Metastatic Breast Carcinoma in the Ovary (tissue), 3 donors: ENCODE data around the gene TTC3.

- PRO-cap, 3 experiments, result no peak in any of the 3 experiments
These were observed 54.6 kb downstream of the SIM2 start for GRCh38 chr21:36753430-36754072.

DNA sequence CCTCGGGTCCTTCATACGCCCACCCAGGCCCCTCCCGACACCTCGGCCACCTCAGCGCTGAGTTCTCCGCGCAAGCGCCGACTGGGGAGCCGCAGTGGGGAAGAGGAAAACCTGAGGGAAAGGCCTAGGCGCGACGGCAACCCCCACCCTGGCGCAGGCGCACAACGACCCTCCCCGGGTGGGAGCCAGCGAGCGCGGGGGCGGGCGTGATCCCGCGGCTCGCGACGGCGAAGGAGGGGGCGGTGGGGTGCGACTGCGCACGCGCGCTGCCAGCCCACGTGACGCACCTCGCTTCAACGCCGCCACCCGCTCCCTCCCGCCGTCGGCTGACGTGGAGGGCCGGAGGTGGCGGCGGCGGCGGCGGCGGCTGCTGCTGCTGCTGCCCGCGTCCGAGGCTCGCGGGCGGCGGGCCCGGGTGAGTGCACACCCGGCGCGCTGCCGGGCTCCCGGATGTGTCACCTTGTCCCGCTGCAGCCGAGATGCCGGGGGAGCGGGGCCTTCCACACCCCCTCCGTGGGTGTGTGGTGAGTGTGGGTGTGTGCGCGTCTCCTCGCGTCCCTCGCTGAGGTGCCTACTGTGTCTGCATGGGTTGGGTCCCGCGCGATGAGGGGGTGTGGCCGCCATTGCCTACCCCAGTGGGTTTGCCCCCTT lies at the start of gene TTC3:
TTC3 (plus strand) TSS at position 305 of the 651 bp plus-strand sequence.
- PRO-cap, 3 experiments, result peak in 3 of 3 experiments; most common plus-strand start position 322 of the sequence (in 3); most common minus-strand start position 150 of the sequence (in 2)

- PRO-cap, 3 experiments, result no peak in any of the 3 experiments
These were observed 33.8 kb downstream of the TTC3 start for GRCh38 chr21:37106483-37107539.

DNA sequence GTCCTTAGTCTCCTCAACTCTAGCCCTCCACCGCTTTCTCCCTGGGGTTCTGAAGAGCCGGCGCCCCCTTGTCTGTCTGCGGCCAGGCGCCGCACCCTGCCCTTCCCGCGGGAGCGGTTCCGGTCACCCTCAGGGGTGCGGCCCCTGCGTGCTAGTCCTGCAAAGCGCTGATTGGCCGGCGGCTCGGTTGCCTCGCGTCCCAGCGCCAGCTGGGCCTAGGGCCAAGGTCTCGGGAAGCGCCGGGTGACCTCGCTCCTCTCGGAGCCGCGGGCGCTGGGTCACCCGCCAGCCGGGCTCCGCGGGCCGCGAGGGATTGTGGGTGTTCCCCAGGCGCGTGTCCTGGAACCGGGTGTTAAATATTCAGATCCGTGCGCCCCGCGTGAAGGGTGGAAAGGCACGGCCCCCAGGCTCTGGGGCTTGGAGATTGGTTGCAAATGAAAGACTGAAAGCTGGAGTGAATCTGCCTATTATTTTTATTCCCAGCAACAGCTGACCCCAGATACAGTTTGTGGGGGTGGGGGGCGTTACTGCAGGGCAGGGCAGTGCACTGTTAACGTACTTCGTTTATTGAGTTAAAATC lies 767 bp upstream of the VPS26C start:
- PRO-cap, 3 experiments, result peak in 3 of 3 experiments; most common plus-strand start position 218 of the sequence (in 3); most common minus-strand start position 159 of the sequence (in 3)

- PRO-cap, 3 experiments, result no peak in any of the 3 experiments
These were observed 1.8 kb upstream of the DYRK1A start for GRCh38 chr21:37364679-37365191.

GRCh38 chr21:37365260-37366308 lies 989 bp upstream of the DYRK1A start:
- PRO-cap, 3 experiments, result peak in 3 of 3 experiments; most common plus-strand start chr21:37365746 (in 3); most common minus-strand start chr21:37366027 (in 3)

DNA sequence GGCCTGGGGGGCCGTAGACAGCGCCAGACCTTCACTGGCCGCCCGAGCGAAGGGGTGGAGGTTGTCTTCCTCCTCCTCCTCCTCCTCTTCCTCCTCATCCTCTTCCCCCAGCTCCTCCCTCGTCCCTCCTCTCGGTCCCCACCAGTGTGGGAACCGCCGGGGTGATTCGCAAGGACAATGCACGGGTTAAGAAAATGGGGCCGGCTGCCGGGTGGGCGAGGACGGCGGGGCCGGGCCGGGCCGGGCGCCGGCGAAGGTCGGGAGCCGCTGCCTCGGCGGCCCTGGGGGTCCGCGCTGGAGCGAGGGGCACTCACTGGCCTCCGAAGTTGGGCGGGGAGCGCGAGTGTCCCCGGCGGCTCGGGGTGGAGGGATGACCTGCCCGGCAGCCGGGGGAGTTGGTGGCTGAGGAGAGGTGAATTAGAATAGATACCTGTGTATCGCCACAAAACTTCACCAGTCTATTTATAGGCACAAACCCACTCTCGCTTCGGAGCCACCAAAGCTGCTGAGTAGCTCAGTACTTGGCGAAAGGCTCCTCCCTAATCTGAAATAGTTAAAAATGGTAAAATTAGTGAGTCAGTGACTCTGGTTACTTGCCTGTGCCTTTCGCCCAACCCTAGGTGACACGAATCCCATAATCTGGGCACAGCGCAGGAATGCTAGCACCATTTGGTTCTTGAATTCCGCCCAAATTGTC lies 1.5 kb downstream of the DYRK1A start:
- PRO-cap, 3 experiments, result peak in 3 of 3 experiments; most common plus-strand start position 129 of the sequence (in 2); most common minus-strand start position 36 of the sequence (in 3)

DNA sequence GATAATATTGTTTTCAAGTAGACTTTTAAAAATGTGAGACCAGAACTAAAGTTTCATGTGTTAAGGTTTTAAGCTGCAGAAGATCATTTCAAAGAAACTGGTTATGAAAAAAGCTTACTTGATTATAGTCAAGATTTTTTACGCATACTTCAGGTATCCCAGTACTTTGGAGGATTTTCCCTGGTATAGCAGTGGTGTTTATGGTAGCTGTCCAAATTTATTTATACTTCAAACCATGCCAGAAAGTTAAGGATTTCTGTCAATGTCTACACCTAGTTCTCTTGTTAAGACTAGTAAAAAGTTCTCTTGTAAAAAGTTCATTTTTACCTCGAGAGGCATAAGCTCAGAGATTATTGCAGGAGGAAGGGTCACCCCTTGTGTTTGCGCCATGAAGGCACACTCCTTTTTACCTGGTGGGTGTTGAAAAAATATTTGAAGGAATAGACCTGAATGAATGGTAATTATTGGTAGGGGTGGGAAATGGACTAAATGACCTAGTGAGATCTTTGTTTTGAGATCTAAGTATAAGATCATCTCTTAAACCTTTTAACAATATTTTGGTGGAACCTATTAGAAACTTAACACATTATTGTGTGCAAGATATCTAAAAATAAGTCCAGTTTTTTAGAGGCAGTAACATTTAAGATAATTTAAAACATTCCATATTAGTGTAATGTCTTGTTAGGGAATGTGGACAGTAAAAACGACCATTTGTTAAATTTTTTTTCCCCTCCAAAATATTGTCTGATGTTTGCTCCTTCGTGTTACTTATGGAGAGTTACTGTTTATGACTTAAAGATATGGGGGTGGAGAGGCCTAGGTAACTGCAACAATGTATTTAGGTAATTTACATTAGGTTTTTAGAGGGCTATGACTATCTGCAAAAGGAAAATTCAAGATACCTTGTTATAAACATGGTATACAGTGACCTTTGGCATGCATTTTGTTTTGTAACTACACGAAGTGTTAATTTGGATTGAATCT lies 3.0 kb downstream of the DYRK1A start:
- PRO-cap, 3 experiments, result no peak in any of the 3 experiments

DNA sequence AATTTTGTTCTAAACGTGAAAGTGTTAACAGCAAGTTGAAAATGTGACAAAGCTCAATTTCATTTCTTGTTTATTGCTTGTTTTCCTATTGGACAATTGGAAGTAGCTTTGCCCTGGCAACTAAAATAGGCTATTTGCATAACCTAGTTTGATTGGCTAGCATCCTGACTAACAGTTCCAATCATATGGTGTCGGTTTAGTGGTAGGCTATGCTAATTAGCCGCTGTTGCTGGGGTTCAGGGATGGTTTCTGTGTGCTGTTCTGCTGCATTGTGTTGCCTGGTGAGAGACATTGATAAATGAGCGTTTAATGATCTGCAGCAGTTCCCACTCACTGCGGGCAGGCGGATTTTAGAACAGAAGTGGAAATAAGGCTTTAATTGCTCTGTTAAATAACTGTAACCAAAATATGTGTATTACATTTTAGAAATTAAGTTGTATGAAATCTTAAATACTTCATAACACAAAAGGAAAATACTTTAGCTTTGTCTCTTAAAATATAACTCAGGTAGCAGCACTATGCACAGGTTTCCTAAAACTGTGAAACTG lies 68.6 kb downstream of the DYRK1A start:
- PRO-cap, 3 experiments, result no peak in any of the 3 experiments

DNA sequence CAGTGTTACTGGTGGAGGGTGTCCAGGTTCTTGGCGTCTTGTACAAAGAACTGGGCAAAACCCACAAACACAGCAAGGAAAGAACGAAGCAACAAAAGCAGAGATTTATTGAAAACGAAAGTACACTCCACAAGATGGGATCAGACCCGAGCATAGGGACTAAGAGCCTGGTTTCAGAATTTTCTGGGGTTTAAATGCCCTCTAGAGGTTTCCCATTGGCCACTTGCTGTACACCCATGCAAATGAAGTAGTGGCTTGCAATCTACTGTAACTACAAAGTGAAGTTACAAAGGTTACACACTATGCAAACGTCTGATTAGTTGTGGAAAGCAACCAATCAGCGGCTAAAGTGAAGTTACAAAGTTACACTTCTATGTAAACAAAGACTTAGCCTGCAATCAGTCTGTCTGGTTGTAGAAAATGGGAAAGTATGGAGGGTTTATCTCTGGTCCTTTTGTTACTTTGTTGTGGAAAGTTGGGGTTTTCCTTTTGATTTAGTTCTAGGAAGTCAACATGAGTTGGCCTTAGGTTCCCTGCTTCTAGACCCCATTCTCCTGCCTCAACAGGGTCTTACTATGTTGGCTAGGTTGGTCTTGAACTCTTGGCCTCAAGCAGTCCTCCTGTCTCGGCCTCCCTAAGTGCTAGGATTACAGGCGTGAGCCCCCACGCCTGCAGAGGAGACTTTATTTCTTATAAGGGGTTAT lies 199.3 kb downstream of the DYRK1A start:
- PRO-cap, 3 experiments, result peak in 2 of 3 experiments; most common minus-strand start position 167 of the sequence (in 2)

DNA sequence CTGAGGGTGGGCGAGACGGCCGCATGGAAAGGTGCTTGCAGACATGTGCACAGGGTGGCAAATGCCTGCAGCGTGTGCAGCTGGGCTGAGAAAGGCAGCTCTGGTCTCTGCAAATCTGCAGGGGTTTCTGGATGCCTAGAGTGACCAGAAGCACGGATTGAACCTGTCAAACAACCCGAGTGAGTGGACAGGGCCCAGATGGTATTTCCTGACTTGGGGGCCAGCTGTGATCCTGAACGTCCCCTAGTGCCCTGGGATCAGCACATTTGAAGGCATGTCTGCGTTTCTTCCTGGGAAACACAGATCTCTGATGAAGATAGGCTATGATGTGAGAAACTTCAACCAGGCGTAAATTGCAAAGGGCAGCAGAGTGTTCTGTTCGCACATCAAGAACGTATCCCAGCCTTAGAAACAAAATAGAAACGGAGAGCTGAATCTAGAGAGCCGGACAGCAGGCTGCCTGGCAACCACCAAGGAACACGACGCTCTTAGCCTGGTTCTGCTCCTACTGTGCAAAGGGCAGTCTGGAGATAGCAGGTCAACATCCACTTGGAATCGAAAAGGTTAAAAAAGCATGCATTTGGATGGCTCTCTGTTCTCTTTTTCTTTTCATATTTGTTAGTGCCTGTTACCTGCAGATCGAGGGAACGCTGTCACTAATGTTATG lies 163.0 kb downstream of the KCNJ6 start:
- PRO-cap, 3 experiments, result no peak in any of the 3 experiments

DNA sequence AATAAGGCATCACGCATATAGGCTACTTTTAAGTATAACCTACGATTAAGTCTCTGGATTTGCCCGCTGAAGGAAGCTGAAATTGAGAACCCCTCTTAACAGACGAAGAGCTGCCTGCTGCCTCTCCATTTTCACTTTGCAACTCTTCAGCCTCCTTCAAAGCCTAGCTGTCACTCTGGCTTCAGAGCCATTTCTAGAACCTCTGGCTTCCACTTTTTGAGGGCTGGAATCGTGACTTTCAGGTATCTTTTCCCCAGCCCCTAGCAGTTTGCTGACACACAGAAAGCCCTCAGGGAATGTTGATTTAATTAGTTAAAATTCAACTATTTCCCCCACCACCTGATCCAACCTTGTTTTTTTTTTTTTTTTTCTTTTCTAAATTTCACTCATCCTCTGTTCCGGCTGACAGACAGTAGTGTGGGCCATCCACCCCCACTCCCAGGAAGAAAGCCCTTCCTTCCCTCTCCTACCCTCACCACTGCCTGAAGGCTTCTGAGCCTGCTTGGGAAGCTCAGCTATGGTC lies 29.6 kb downstream of the KCNJ6 start:
- PRO-cap, 3 experiments, result no peak in any of the 3 experiments

GRCh38 chr21:38234779-38235182 lies 22.0 kb upstream of the KCNJ15 start:
- PRO-cap, 3 experiments, result no peak in any of the 3 experiments

- PRO-cap, 3 experiments, result no peak in any of the 3 experiments
These were observed 32.9 kb downstream of the KCNJ15 start for GRCh38 chr21:38289648-38290122.

DNA sequence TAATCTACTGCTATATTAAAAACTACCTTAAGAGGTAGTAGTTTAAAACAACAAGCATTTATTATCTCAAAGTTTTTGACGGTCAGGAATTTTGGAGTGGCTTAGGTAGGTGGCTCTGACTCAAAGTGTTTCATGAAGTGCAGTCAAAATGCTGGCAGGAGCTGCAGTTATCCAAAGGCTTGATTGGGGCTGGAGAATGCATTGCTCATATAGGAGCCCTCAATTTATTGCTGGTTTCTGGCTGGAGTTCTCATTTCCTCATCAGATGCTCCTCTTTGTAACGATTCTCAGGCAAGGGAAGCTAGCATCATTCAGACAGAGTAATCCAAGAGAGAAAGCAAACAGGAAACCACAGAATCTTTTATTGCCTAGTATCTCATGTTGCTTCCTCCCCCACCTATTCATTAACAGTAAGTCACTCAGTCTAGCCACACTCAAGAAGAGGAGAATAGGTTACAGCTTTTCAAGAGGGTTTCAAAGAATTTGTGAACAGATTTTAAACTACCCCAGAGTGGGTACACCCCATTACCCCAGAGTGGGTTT lies 66.9 kb downstream of the KCNJ15 start:
- PRO-cap, 3 experiments, result no peak in any of the 3 experiments

DNA sequence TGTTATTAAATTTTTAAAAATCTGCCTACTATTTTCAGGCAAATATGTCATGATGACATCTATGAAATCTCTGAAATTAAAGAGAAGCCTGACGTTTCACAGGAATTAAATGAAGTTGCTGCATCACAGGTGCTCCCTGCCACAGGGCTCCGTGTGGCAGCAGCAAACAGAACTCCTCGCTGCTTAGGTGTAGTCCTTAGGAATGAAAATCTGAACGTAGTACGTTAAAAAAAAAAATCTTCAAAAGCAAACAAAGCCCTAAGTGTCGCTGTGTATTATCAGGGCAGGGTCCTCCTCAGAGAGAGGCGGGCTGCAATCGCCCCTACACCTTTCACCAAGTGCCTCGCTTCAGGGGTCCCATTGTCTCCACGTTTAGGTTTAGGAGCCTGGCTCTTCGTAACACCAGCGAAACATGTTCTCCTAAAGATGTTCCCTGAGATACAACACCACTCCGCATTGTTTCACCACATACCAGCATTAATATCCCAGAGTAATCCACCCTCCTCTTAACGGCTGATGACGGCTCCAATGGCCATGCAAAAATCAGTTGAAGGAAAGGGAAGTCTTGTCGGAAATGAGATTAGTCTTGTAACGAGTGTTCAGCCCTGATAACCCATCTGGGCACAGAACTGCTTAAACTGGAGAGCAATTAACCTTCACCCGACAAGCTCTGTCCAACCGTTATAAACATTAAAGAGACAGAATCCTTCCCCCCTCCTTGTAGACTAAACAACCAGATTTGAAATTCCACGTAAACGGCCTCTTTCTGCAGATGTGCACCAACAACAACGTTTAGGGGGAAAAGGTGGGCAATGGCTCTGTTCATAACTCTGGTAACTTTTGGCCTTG lies 22.1 kb downstream of the ERG start:
- PRO-cap, 3 experiments, result no peak in any of the 3 experiments

- PRO-cap, 3 experiments, result no peak in any of the 3 experiments
These were observed 148.1 kb upstream of the ERG start for GRCh38 chr21:38646060-38647155.

DNA sequence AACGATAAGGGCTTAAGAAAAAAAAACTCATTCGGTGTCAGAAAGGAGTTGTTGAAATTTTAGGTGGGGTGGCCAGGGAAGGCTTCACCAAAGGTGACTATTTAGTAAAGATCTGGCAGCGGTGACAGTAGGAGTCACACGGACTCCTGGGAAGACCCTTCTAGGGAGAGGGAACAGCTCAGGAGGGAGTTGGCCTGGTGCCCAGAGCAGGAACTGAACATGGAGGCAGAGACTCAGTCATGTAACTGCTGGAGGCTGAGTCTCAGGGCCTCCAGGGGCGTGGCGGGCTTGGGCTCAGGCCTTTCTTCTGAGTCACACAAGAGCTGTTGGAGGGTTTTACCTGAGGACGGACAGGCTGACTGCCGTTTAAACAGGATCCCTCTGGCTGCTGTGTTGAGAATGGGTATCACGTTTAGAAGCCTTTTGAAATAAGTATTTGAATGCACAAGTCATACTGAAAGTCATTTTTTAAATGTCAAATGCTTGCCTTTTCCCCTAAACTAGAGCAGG lies 7.3 kb upstream of the ETS2 start:
- PRO-cap, 3 experiments, result no peak in any of the 3 experiments

GRCh38 chr21:38815182-38815438 lies 9.4 kb downstream of the ETS2 start:
- PRO-cap, 3 experiments, result no peak in any of the 3 experiments

GRCh38 chr21:38819125-38820246 lies 13.8 kb downstream of the ETS2 start:
- PRO-cap, 3 experiments, result peak in 2 of 3 experiments; most common plus-strand start chr21:38819763 (in 2); most common minus-strand start chr21:38819666 (in 1)